BJ (cell line): ENCODE measurements around a stretch of chr16.

DNA sequence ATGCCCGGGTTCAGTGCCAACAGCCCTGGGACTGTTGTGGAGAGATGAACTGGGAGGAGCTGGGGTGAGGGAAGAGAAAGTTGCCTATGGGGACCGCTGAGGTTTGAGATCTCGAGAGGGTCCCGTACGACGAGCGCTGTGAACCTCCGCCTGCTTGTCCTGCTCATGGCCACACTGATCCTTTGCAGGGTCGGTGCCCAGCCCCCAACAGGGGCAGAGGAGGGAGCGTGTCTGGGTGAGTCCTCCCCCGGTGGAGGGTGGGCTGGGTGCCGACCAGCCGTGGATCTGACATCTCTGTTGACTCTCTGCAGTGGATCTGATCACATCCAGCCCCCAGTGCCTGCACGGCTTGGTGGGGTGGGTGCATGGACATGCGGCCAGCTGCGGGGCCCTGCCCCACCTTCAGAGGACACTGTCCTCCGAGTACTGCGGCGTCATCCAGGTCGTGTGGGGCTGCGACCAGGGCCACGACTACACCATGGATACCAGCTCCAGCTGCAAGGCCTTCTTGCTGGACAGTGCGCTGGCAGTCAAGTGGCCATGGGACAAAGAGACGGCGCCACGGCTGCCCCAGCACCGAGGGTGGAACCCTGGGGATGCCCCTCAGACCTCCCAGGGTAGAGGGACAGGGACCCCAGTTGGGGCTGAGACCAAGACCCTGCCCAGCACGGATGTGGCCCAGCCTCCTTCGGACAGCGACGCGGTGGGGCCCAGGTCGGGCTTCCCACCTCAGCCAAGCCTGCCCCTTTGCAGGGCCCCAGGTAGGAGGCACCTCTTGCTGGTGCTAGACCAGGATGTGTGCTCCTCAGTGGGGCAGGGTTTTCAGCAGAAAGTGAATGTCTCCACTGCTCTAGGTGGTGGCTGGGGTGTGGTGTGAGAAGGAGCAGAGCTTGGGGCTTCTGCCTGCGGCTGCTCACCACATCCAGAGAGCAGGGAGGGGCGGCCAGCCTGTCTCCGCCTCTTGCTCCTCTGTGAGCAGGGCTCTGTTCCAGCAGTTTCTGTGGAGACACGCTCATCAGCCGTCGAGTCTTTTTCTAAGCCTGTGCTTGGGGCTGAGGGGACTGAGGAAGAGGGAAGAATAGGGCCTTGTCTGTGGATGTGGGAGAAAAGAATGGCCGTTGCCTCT, 2.0 kb downstream of the ZNF276 start:
- CAGE, long polyA plus RNA, result no peak
- RRBS, result no CpG with 5 or more reads among the region's 40 CpGs

DNA sequence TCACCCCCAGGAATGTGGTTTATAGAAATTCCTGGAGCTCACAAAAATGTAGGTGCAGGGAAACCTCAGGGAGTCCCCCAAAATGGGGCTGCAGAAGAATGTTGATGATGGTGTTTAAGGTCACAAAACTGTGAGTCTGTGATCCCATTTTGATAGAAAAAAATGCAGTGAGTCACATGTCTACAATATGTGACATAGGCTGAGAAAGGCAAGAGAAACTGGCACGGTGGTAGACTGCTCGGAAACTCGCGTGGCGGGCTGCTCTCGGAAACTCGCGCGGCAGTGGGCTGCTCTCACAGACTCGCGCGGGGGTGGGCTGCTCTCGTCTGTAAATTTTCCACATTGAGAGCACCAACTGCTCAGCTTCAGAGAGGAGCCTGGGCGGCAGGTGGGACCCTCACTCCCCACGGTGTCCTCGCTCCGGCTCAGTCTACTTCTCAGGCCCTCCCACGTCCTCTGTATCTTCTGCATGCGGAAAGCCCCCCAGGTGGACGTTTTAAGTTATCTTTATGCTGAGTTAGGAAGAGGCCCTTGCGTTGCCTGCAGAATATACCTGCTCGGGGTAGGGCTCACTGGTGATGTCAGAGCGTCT, 18.6 kb upstream of the MC1R start:
- CAGE, long polyA plus RNA, result no peak
- RRBS, result no CpG with 5 or more reads among the region's 23 CpGs

DNA sequence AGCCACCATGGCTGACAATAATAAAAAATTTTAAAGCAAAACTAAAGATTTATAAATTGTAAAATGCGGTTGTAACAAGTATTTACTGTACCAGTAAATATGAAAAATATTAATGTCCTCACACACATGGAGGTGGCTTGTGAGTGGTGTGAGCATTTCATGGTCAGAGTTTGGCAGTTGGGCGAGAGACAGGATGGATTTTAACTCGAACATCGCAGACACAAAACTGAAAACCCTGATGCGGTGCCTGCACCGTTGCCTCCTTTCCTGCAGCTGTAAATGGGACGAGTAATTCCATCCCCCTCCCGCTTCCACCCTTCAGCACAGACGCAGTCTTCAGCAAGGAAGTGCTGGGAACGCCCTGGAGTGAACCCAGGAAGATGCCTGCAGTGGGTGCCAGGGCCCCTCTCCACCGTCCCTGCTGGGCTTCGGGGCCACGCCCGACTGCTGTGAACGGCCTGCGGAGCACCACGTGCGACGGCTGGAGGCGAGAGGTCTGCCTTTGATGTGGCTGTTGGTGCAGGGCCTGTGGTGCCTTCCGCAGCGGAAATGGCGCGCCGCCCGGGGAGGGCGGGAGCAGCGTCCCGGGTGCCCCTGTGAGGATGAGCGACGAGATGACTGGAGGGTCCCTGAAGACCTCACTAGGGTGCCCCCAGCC, 979 bp upstream of the MC1R start:
- CAGE, long polyA plus RNA, result no peak
- RRBS, result under 1% methylated on average over 3 of the region's 31 CpGs

- CAGE, long polyA plus RNA, result no peak
- RRBS, result no CpG with 5 or more reads among the region's 29 CpGs
These were observed 727 bp downstream of the TUBB3 start for GRCh38 chr16:89923819-89924319.